Diencephalon (tissue), 2 donors: ENCODE results near the genes FGFR3 and HAUS3.

DNA sequence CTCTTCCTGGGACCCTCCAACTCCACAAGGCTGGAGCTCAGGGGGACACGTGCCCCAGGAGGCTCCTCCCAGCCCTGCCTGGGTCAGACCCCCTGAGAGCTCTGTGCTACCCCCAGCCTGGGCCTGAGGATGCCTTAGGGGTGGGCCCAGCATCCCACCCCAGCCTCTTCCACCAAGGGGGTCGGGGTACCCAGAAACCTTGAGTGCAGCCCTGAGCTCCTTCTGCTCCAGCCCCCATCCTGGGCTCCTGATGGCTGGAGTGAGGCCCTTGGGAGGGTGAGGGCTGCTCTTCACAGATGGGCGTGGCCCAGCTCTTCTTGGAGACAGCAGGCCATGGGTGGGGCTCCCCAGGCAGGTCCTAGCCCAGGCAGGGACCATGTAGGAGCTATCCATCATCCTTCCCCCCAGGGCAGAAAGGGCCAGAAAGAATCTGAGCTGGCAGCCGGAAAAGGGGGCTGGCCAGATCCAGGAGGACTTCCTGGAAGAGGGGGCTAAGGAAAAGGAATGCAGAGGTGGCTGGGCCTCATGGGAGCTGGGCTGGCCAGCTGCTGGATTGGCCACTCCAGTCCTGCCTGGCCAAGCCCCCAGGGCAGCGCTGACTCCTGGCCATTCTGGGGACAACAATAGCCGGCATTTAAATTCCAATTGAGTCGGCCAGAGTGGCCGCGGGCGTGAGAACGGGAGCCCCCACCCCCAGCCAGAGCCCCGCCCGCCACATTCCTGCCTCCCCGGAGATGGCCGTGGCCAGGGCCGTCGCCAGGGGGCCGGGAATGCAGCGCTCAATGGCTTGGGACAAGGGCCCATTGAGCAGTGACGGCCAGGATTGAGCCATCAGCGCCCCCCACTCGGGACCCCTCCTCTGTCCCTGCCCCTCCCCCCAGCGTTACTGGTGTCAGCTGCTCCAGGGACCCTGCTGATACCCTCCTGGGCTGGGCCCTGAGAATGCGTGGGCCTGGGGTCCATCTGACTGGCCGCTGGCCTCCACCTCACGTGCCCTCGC lies 15.2 kb upstream of the FGFR3 start:
- RAMPAGE, long total RNA, result no peak

DNA sequence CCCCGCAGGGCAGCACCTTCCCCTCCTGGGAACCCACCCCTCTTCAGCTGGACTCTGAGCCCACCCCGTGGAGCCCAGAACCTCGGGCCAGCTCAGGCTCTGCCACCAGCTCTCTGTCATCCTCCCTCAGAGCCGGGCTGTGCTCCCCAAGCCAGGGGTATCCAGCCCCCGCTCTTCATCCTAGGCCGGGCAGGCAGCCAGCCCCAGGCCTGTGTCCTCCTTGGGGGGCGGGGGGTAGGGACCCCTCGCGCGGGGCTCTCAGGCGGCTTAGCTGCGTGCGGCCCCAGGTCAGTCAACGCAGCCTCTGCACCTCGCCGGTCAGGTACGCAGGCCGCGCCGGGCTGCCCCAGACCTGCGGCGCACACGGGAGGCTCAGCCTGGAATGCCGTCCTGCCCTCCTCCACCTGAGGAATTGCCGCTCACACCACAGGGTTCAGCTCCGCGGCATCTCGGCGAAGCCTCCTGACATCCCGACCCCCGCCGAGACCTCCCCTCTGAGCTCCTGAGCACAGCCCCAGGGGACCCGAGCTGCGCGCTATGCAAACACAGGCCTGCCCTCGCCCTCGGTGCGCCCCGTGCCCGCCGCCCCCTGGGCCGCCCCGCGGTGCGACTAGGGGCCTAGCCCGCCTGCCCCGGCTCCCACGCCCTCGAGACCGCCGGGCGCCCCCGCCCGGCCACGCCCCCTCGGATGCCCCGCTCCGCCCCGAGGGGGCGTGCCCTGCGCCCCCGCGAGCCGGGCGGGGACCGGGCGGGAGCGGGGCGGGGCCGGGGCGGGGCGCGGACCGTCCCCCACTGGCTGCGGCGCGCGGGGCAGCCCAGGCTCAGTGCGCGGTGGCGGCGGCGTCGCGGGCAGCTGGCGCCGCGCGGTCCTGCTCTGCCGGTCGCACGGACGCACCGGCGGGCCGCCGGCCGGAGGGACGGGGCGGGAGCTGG lies at the start of gene FGFR3:
FGFR3 (plus strand) TSS at position 824 of the 933 bp plus-strand sequence.
- RAMPAGE, long total RNA, result no peak

DNA sequence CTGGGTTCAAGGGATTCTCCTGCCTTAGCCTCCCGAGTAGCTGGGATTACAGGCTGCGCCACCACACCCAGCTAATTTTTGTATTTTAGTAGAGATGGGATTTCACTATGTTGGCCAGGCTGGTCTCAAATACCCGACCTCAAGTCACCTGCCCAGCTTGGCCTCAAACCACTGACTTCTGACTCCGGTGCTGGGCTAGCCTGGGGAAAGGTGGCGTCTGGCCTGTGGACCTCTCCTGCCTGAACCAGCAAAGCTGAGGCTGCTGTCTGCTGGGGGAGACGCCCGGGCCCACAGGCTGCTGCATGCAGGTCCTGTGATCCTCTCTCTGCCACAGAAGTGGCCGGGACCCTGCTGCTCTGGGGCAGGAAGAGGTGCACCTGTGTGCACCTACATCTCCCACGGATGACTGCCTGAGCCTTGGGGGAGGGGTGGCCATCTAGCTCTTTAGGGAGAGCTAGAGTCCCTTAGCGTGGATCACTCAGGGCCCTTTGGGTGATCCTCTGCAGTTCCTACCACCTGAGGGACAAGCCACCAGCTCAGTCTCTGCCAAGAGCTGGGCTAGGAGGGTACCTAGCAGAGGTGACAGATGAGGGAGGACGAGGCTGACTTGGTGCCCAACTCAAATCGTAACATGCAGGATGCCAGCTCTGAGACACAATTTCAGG lies 22.7 kb downstream of the LETM1 start:
- RAMPAGE, long total RNA, result no peak

- RAMPAGE, long total RNA, result no peak
Measured at GRCh38 chr4:1855154-1855841, 658 bp downstream of the LETM1 start.

- RAMPAGE, long total RNA, result no peak
Measured at GRCh38 chr4:1917894-1918695, 46.9 kb downstream of the NSD2 start.

GRCh38 chr4:2036741-2037441 lies 4.9 kb upstream of the C4orf48 start:
- RAMPAGE, long total RNA, result no peak

GRCh38 chr4:2040967-2041608 lies 707 bp upstream of the C4orf48 start:
- RAMPAGE, long total RNA, result no peak

GRCh38 chr4:2236198-2236497 lies 5.8 kb downstream of the HAUS3 start:
- RAMPAGE, long total RNA, result no peak

DNA sequence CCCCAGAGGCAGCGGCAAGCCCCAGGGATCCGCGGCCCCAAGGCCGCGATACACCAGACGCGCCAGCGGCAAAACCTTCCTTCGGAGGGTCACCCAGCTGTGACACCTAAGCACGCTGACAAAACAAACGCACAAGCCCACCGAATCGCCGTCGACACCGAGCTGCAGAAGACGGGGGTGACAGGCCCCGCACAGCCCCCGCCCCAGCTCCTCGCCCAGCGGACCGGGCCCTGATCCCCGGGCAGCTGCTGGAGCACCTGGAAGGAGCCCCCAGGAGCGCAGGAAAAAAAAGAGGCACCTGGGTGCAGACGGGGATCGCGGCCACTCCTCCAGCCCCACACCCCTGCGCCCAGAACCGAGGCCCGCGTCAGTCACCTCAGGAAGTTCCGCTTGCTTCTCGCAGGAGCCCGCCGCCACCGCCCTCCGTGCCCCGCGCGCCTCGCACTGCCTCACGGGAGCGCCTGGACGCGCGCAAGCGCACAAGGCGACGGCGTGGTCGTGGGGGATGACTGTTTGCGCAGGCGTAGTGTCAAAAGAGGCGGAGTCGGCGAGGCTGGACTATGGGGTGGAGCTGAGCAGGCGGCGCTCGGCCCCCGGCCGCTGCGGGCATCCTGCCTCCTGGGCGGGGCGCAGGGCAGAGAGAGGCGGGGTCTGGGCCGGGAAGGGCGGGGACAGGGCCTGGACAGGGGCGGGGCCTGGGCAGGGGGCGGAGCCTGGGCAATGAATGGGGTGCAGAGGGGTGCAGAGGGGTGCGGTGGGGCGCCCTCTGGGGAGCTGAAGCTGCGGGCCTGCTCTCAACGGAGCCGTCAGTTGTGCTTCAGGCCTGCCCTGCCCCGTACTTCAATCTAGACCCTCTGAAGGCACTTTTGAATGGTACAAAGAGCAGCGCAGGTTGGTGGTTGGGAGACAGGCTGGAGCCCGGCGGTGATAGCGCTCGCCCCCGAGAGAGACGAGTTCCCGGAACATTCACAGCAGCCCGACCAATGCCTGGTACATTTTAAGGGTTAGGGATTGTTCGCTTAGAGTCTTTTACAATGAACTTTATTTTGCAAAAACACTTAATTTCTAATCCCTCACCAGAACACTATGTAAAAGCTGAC lies at the start of gene HAUS3:
HAUS3 (minus strand) TSS at position 446 of the 1,100 bp plus-strand sequence.
- RAMPAGE, long total RNA, result no peak

DNA sequence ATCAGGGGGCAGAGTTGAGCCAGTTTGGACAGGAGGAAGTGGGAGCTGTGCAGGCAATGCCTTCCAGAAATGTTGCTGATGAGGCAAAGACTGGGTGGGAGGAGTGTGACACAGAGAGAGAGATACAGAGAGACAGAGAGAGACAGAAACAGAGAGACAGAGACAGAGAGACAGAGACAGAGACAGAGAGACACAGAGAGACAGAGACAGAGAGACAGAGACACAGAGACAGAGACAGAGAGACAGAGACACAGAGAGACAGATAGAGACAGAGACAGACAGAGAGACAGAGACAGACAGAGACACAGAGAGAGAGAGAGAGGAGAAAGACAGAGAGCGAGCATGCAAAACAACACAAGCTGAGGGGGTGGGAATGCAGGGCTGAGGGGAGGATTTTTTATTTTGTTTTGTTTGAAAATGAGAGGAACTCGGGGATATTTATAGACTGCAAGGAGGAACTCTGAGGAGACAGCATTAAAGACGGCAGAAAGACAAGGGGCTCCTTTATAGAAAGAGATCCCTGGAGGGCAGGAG lies 1.9 kb upstream of the HAUS3 start:
- RAMPAGE, long total RNA, result no peak

DNA sequence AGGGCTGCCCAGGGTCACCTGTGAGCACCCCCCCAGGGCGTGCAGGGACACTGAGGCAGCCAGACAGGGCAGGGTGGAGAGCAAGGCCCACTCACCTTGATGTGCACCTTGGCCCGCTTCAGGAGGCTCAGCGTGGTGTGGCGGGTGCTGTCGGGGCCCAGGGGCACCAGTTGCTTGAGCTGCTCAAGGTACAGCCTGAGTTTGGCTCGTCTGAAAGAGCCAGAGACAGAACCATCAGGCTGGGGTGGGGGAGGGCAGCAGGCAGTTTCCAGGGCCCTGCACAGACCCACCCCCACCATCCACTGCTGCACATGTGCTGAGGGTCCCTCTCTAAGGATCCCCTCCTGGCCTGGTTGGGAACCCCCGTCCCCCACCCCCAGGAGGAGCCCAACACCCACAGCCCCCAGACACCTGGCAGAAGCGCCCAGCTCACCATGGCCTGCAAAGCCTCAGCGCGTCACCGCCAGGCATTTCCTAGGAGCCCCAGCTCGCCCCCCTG lies 9.5 kb downstream of the MXD4 start:
- RAMPAGE, long total RNA, result no peak

- RAMPAGE, long total RNA, result no peak
Measured at GRCh38 chr4:2406816-2407404, 11.5 kb downstream of the ZFYVE28 start.

DNA sequence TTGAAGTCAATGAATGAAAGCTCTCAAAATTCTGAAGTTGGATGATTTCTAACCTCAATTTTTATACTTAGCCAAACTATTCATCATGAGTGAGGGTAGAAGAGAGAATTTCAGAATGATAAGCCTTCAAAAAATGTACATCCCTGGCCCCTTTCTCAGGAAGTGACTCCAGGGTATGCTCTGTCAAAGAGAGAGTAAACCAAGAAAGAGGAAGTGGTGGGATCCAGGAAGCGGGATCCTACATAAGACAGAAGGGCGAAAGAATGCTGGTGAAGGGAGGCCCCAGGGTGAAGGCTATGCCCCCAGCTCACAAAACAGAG lies 14.6 kb upstream of the TNIP2 start:
- RAMPAGE, long total RNA, result no peak

DNA sequence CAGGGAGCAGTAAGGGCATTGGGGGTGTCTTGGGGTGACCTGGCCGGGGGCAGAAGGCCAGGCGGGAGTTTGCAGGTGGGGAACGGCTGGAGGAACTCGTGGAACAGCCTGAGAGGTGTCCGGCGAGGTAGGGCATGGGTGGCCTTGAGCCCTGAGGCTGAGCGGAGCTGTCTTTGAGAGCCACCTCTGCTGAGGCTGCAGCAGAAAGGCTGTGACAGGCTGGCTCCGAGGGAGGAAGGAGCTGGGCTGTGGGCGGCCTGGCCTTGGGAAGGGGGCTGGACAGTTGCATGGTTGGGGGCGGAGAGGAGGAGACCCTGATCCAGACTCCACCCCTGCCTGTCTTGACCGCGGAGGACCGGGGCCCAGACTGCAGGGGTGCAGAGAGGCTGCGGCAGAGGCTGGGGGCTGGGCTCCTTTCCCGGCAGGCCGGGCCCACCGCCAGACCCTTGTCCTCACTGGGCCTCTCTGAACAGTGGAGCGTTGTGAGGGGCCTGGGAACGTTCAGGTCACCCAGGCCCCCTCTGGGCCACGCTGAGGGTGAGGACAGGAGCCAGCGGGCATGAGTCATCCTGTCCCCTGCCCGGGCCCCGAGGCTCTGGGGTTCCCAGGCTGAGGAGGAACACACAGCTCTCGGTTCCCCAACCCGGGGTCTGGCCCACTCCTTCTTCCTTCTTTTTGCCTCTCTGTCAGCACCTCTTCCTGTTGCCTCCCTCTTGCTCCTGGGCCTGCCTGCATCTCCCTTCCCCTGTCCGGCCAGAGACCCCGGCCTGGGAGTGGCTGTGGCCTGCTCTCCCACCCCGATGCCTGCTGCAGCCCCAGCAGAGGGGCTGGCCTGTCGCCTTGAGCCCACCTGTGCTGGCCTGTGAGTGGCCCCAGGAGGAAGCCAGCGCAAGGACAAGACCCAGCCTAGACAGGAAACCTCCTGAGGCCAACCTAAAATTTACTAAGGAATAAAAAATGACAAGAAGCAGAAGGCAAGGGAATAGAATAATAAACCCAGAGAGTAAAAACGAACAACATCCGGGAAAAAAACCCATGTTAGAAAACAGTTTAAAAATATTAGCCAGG lies 8.2 kb downstream of the SH3BP2 start:
- RAMPAGE, long total RNA, result no peak

GRCh38 chr4:2819646-2820037 lies 24.0 kb upstream of the ADD1 start:
- RAMPAGE, long total RNA, result no peak

GRCh38 chr4:2914805-2915043 lies 19.9 kb downstream of the MFSD10 start:
- RAMPAGE, long total RNA, result no peak

DNA sequence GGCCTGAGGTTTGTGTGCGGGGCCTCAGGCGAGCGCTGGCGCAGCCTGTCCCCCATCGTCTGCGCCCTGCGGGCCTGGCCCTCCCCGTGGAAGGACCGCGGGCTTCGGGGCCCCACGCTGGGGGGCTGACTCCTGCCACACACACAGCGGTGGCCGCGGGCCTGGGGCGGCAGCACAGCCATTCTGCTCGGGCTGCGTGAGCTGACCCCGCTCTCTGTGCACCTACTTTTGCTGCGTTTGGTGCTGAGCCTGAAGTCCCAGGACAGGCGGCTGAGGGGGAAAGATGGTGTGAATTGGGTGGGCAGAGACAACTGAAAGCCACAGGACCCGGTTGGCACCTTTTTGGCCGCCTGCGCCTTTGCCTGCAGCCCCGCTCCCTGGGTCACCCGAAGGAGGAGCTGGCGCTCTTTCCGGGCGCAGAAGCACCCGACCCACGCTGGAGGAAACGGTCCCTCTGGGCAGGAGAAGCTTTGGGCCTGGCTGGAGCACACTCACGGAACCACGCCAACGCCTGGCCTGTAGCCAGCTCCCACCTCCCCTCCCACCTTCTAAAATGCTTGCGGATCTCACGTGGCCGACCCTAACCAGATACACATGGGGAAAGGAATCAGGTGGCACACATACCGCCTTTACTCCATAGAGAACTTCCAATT lies 580 bp upstream of the MFSD10 start:
- RAMPAGE, long total RNA, result no peak

DNA sequence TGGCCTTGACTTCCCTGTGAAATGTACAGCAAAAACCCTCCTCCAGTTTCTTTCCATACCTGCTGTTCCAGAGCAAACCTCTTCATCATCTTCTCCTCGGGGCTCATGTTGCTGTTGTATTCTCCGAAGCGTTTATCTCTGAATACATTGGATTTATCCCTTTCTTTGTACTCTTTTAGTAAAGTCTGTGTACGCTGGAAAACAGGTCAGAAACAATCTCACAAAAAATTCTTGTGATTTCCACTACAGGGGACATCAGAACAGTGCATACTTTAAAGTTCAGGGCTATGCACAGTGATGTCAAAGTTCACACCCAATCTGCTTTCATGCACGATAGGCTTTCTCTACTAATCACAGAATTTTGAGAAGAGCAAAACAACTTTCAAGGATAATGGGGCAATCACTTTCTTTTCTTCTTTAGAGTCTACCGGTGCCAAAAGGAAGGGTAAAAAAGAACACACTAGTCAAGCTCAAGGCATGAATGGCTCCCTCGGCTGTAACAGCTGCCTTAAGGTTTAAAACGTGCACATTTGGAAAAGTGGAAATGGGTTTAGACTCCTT lies 5.6 kb downstream of the NOP14 start:
- RAMPAGE, long total RNA, result no peak

- RAMPAGE, long total RNA, result no peak
Measured at GRCh38 chr4:3228943-3229254, 20.1 kb upstream of the MSANTD1 start.

DNA sequence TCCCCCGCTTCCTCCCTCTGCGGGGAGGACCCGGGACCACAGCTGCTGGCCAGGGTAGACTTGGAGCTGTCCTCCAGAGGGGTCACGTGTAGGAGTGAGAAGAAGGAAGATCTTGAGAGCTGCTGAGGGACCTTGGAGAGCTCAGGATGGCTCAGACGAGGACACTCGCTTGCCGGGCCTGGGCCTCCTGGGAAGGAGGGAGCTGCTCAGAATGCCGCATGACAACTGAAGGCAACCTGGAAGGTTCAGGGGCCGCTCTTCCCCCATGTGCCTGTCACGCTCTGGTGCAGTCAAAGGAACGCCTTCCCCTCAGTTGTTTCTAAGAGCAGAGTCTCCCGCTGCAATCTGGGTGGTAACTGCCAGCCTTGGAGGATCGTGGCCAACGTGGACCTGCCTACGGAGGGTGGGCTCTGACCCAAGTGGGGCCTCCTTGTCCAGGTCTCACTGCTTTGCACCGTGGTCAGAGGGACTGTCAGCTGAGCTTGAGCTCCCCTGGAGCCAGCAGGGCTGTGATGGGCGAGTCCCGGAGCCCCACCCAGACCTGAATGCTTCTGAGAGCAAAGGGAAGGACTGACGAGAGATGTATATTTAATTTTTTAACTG lies 5.5 kb upstream of the MSANTD1 start:
- RAMPAGE, long total RNA, result no peak